Brain (tissue), 1 donor: ENCODE measurements around a stretch of chr10.

DNA sequence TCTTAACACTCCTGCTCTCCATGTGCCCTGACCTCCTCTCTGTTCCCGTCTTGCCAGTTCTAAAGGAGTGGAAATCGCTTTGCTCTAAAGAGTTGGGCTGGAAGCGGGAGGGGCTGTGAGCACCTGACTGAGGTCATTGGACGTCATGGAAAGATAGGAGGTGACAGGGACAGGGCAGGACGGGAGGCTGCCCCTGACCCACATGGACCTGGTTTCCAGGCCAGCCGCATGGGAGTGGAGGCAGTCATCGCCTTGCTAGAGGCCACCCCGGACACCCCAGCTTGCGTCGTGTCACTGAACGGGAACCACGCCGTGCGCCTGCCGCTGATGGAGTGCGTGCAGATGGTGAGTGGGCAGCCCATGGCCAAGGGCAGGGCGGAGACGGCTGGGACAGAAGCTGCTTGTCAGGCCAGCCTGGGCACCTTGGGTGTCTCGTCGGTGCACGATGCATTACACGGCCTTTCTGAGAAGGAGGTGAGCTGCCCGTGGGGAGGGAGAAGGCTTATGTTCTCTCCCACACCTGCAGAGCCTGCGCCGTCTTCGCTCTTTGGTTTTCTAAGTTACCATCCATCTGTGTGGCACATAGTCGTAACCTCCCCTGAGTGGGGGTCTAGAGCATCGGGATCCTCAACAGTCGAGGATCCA, 41.9 kb downstream of the PFKP start:
- RRBS, result no CpG with 5 or more reads among the region's 29 CpGs

GRCh38 chr10:3147453-3147911, 25.1 kb downstream of the PITRM1 start:
- RRBS, result 98% methylated on average over 4 of the region's 11 CpGs

- RRBS, result no CpG with 5 or more reads among the region's 7 CpGs
Observed at GRCh38 chr10:3173690-3173847, 987 bp upstream of the PITRM1 start.

DNA sequence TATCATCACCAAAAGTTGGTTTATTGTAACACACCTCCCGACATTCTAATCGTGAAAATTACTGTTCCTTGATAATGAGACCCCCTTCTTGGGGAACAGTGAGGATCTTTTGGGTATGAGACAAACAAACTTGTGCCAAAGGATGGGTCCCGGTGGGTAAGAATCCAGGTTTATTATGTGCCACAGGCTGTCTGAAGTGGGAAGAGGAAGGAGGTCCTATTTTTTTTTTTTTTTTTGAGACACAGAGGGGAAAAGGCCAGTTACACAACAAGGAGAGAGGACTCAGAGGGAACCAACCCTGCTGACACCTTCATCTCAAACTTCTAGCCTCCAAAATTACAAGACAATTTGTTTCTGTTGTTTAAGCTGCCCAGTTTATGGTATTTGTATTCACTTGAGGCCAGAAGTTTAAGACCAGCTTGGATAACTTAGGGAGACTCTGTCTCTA, 9.2 kb upstream of the PITRM1 start:
- RRBS, result no CpG with 5 or more reads among the region's 3 CpGs

DNA sequence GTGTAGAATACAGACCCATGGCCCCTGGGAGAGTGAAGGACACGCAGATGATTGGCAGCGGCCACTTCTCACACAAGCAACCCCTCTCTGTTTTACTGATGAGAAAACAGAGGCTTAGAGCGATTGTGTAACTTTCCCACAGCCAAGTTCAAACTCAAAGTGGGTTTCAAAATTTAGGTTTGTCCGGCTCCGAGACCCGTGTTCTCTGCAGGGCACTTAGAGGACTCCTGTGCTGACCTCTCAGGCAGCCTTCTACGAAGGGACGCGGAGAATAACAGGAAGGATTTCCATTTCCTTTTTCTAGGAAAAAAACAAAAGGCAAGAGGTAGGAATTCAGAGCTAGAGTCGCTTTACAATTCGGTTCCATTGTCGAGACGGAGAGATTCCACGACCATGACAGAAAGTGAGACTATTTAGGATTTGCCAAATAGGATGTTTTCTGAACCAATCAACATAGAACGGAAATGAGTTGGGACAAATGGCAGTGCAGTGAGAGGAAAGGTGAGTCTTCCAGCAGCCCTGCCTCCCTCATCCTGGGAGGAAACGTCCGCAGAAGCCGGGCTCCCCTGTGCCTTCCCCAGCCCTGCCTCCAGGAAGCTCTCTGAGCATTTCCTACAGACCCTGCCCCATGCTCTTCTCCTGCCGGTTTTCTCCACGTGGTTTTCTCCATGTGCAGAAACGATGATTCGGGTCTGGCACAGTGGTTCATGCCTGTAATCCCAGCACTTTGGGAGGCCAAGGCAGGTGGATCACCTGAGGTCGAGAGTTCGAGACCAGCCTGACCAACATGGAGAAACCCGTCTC, 67.8 kb upstream of the PITRM1 start:
- RRBS, result 54% methylated on average over 2 of the region's 25 CpGs

- RRBS, result 69% methylated on average over 4 of the region's 21 CpGs
Observed at GRCh38 chr10:3424372-3424968, 251.9 kb upstream of the PITRM1 start.

GRCh38 chr10:3451832-3452987, 279.6 kb upstream of the PITRM1 start:
- RRBS, result no CpG with 5 or more reads among the region's 10 CpGs

- RRBS, result no CpG with 5 or more reads among the region's 10 CpGs
Observed at GRCh38 chr10:3471489-3471917, 298.9 kb upstream of the PITRM1 start.

GRCh38 chr10:3486255-3486794, 298.7 kb downstream of the KLF6 start:
- RRBS, result no CpG with 5 or more reads among the region's 9 CpGs

GRCh38 chr10:3623749-3624027, 161.3 kb downstream of the KLF6 start:
- RRBS, result no CpG with 5 or more reads among the region's 7 CpGs

DNA sequence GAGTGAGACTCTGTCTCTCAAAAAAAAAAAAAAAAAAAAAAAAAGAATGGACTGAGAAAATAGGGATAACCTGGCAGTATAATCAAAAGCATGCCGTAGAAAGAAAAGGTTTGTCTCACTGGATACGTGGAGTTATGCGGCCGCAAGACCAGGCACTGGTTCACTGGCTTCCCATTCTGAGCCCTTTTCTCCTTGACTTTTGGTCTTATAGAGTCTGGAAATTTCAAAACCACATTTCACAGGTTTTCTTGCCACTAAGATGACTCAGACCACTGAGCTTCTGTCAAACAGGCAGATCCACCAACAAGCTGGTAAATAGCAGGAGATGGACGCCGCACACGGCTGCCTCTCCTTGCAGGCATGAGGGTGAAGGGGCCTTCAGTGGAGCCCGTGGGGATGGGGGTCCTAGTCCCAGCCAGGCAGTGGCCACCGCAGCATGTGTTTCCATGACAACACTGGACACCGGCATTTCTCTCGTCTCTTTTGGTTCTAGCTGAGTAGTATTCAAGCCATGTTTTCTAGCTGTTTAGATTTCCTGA, 55.6 kb downstream of the KLF6 start:
- RRBS, result no CpG with 5 or more reads among the region's 11 CpGs

DNA sequence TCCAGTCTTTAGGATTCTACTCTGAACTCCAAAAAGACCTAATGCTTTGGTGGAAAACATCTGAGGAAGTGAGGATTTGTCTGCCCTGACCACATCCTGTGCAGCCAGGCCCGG, 3.7 kb downstream of the KLF6 start:
- RRBS, result 11% methylated on average over 1 of the region's 1 CpG

DNA sequence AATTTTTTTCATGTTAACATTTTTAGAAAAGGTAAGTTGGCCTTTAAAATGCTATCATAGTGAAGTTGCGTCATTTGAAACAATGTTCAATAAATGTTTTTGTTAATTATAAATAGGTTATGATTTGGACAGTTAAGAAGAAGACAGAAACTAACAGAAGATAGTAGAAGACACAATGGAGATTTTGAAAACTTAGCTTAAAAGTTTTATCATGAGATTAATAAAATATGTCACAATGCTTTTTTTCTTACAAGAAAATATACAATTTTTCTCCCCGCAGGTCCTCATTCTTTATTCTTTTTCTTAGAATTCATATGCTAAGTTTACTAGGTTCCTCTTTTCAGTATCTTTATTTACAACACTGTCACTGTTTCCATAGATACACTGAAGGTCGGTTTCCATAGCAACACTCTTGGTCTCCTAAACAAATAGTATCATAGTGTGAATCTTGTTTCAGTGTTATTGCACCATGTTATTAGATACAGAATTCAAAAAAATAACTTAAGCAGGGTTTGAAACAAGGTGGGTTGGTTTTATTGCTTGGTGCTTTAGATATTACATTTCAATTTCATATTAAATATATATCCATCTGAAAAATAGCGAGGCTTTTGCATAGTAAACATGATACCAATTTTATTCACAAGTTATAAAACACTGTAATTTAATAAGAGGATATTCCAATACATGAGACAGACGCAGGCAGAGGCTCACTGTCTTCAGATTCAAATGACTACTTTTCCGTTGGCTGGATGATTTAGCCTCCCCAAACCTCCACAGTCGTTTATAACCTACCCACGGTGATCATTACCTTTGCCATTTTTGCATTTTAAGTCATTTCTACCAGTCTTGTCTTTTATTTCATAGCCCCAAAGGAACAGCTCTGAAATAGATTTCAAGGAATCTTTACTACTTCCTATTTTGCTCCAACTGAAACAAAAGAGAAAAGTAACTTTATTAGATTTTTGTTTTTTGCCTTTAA, 88.8 kb upstream of the KLF6 start:
- RRBS, result no CpG with 5 or more reads among the region's 8 CpGs

DNA sequence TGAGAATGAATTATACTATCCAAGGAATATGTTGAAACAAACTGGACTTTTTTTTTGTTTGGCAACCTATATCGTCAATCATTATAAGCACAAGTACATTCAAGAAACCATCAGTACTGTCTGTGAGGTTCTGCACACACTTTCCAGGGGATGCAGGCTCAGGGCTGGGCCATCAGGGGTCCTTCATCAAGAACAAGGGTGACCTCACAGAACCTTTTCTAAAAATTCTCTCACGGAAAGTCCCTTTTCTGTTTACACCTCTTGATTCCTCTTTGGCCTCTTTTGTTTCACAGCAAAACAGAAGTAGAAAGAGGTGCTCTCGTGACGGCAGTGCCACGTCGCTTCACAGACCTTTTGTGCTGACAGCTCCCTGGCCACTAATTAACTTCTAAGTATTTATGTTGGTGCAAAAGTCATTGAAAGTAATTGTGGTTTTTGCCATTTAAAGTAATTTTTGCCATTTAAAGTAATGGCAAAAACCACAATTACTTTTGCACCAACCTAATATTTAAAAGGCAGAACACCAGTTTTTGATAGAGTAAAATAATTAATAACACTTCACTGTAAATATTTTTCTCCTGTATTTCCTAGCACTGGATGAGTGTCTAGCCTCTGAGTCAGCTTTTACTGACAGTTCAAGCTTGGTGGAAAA, 117.4 kb upstream of the KLF6 start:
- RRBS, result no CpG with 5 or more reads among the region's 6 CpGs

GRCh38 chr10:3907438-3907994, 122.5 kb upstream of the KLF6 start:
- RRBS, result no CpG with 5 or more reads among the region's 6 CpGs

DNA sequence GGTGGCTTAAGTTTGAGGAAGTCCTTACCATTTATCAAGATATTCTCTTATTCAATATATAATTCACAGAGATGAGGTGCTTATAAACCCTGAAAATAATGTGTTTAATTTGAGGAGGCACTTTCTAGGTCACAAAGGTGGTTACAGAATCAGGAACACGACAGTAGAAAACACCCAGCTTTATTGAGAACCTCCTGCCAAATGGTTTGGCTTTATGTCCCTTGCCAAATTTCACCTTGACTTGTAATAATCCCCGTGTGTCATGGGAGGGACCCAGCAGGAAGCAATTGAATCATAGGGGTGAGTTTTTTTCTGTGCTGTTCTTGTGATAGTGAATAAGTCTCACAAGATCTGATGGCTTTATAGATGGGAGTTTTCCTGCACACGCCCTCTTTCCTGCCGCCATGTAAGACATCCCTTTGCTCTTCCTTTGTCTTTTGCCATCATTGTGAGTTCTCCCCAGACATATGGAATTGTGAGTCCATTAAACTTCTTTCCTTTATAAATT, 193.7 kb upstream of the KLF6 start:
- RRBS, result no CpG with 5 or more reads among the region's 4 CpGs

DNA sequence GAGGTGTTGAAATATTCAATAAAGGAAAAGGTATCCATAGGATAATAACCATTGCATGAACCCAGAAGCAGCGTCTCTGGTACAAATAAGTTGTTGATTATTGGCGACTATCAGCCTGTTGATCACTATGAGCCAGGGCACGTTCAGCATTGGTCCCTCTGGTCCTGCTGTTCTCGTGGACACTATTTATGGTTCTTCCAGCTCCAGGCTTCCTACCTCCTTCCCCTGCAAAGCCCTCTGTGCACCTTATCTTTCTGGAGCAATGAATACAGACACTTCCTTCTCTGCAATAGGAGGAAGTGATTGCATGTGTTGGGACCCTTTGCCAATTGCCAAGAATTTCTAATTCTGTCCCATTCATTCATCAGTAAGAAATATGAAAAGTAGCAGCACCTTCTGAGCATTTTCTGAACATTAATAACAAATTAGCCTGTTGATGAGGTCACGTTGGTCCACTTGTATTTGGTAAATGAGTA, 258.9 kb upstream of the KLF6 start:
- RRBS, result no CpG with 5 or more reads among the region's 5 CpGs

- RRBS, result no CpG with 5 or more reads among the region's 9 CpGs
Observed at GRCh38 chr10:4067262-4068259, 282.6 kb upstream of the KLF6 start.

GRCh38 chr10:4130495-4131243, 345.7 kb upstream of the KLF6 start:
- RRBS, result no CpG with 5 or more reads among the region's 7 CpGs